Left colon (tissue), 1 donor: ENCODE measurements around the gene PHF19.

- PRO-cap = no peak
These were observed 77.0 kb downstream of the TNC start for GRCh38 chr9:115040902-115041441.

GRCh38 chr9:115117150-115117656 is 754 bp downstream of the TNC start:
- PRO-cap = no peak

DNA sequence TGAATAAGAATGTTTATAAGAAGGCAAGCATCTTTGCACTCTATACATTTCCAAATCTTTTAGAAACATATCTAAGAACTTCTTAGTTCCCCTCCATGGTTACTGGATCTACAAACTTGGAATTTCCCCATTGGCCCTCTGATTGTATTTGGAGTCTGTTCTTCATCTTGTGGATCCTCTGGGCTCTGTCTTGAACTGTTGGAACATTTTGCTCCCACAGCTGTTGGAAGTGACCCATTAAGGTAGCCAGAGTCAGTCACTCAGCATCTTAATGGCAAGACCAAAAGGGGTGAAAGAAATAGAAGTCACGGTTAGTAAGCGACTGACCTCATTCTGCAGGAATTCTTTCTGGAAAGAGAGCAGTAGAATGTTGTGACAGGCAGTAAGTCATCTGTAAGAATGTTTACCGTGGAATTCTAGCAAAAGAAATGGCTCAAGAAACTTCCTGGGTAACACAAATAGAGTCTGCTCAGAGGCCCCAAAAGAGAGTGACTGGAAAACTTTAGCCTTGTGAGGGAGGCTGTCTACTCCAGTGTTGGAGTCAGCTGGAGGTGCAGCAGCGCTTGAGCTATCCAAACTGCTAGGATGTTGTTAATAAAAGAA is 28.6 kb upstream of the TNC start:
- PRO-cap = no peak

DNA sequence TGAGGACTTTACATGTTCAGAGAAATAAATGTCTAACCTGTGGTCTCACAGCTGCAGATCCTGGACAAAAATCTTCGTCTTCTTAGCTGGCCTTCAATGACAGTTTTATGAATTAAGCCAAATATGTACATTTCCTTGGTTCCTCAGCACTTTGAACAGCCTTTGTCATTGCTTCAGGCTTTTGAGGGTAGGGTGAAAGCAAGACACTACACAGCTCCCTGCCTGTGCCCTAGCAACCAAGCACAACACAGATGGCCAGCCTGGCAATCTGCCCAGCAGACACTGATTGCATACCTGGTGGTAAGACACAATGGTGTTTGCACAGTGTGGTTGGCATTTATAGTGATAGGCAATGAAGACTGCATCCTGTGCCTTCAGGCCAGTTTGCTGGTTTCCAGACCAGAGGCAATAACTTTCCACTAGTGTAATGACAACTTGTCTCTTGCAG is 144.4 kb upstream of the TNC start:
- PRO-cap = no peak

- PRO-cap = no peak
These were observed 163.9 kb upstream of the TNC start for GRCh38 chr9:115281861-115282346.

DNA sequence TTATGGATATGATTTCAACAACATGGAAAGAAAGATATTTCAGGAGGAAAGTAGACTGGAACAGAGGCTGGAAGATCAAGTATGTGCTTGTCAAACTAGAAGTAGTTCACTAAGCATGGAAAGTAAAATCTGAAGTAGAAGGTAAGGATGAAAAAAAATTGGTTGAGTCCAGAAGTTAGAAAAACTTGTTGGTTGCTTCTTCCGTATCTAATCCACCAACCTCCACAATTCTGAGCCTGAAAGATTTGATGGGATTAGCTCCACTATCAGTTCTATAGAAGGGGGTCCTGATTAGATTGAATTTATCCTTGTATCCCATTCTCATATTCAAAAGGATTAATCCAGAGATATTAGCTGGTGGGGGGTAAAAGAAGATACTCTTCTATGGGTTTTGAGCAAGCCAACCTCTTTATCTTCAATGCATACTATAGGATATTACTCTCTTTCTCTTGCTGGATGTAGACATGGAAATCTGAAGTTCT is 392.9 kb upstream of the PAPPA start:
- PRO-cap = no peak

- PRO-cap = no peak
These were observed 373.1 kb upstream of the PAPPA start for GRCh38 chr9:115780406-115780883.

DNA sequence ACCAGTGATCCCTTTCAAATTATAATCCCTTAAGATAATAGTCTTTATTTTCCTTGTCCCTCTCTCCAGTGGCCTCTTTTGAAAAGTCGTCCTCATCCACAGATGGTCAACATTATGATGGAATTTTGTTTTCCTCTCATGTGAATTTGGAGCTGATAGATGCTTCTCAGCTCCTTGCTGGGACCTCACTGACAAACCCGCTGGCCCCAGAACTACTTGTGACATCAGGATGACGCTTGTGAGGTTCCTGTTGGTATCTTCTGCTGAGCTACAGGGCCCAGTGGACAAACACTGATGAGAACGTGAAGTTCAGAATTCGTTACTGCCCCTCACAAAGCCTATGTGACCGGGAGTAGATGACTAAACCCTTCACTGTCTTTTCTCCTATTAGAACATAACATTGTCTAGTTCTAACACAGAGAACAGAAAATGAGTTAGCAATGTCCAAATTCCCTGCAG is 143.5 kb upstream of the TRIM32 start:
- PRO-cap = no peak

DNA sequence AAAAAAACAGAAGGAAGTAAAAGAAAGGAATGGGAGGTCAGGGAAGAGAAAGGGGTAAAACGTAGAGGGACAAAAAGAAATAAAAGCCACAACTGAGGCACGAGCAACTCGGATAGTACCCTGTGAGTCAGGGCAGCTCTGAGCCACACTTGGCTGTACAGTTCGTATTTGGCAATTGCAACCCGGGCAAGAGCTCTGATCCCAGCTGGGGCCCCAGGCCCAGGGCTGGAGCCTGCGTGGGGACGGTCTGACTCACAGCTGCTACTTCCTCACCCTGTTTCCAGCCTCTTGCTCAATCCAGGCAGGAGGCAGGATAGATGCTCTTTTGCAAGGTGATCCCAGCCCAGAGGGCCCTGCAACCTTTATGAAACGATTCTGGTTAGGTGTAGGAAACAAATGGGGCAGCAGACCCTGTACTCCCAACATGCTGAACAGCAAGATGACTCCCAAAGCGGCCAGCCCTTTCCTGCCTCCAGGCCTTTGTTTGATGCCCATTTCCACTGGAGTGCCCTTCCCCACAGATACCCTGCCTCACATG is 137.8 kb upstream of the TRIM32 start:
- PRO-cap = no peak

DNA sequence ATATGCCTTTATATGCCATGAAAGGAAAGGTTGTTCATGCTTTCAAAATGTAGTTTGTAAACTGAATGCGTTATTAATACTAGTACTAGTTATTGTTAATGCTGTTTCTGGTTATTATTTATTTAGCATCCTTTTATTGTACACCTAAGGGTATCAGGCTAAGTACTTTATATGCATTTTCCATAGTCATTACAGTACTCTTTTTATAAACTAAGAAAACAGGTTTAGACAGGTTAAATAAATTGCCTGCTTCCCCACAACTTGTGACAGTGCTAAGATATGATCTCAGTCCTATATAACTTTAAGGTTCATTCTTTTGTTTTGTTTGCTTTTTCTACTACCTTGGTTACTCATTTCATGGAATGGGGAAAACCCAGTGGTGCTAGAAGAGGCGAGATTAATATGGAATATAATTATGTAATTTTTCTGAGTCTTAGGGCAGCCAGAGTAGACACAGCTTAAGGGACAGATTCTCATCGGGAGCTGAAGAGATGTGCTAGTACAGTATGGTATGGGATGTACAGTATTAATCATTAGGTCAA is 6.0 kb downstream of the TRIM32 start:
- PRO-cap = no peak

DNA sequence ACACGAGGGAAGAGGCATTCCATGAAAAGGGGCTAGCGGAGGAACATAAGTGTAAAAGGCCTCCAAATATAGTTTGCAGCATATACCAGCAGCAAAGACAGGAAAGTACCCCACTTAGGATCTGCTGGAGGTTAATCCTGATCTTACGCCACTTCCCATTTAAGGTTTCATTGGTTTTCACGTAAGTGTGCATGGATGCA is 59.7 kb upstream of the TLR4 start:
- PRO-cap = no peak

DNA sequence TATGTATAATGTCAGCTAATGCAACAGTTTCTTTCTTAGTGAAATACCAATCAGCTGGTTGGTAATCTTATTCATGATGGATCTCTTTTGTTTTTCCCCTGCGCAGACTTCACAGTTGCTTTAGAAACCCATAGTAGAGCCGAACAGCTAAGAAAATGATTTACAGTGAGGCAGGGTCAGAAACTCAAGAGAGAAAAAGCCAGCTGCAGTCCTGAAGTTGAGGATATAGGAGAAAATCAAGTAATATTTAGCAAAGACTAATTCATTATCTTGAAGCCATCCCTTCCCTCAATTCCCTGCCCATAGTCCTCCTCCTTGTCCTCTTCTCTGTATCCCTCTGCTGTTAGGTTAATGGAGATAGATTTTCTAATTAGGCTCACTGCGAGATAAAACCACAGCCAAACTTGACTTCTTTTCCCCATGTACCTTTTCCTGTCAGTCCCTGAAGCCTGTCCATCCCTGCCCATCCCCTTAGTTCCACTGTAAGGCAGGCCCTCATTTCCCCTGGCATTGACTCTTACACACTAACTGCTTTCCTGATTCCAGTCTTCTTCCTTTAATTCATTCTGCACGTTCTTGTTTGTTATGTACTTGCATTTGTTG is 1.1 kb downstream of the TLR4 start:
- PRO-cap = unidirectional peak, minus-strand start at position 482 of the sequence

DNA sequence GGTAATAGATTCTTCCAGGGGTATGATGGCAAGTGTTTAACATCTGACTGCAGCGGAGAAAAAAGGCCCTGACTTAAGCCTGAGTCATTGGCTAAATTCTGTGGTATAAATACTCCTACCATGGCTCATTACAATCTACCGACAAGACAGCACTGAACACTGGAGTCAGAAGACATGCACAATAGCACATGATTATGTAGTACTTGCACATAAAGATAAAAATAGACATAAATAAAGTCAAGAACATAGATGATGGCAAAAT is 439.9 kb downstream of the BRINP1 start:
- PRO-cap = no peak

GRCh38 chr9:119555930-119556746 is 186.9 kb upstream of the BRINP1 start:
- PRO-cap = no peak

- PRO-cap = no peak
These were observed 185.7 kb downstream of the CDK5RAP2 start for GRCh38 chr9:120394199-120394785.

DNA sequence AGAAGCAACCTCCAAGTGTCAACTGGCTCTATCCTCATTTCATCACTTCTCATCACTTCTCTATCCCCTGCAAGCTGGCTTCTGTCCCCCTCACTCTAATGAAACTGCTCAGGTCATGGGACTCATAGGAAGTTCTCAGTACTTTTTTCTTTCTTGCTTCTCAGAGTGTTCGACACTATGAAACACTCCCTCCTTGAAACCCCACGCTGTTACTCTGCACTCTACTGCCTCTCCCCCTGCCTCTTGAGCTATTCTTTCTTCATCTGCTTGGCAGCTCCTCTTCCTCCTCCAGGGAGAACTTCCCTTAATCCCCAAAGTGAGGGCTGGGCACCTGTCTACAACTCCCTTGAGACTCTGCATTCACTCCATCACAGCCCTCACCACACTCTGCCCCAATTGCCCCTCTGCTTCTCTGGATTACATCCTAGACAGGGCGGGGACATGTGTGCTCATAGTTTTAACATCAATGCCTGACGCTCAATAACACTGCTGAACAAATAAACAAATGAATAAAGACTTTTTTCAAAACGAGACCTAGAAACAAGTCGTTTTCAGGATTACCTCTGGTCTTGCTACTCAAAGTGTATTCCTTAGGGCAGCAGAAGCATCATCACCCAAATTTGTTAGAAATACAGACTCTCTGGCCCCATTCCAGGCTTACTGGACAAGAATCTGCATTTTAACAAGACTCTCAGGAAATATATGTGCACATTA is 115.8 kb downstream of the CDK5RAP2 start:
- PRO-cap = no peak

GRCh38 chr9:120532980-120533414 is 47.0 kb downstream of the CDK5RAP2 start:
- PRO-cap = no peak

- PRO-cap = no peak
These were observed 51.1 kb upstream of the CDK5RAP2 start for GRCh38 chr9:120630996-120631574.

DNA sequence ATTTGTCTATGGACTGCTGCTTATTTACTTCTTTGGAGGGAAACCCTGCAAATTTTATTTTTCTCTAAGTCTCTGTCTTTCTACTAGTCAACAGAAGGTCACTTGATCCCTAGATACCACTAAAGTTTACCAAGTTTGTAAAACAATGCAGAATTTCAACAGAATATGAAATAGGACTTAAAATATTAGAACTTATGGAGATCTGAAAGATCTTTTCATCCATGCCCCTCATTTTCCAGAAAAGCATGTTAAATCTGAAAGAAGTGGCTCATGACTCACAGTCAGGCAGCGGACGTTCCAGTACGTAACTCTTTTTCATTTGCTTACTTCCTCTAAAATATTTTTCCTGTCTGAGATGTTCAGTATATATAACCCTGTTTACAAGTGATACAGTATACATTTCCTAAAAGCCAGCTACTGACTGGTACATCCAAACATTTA is 22.4 kb downstream of the FBXW2 start:
- PRO-cap = no peak

- PRO-cap = bidirectional peak, plus-strand start at chr9:120877393, minus-strand start at chr9:120877335; bidirectional peak, plus-strand start at chr9:120877604, minus-strand start at chr9:120877578
These were observed at the start of gene PHF19 for GRCh38 chr9:120876906-120877818. Gene PHF19, minus strand, starts transcription at chr9:120877188.